Skin of body (tissue), 2 donors: ENCODE results near the genes ZNF527, ZFP30, KCNK6 and MAP4K1.

DNA sequence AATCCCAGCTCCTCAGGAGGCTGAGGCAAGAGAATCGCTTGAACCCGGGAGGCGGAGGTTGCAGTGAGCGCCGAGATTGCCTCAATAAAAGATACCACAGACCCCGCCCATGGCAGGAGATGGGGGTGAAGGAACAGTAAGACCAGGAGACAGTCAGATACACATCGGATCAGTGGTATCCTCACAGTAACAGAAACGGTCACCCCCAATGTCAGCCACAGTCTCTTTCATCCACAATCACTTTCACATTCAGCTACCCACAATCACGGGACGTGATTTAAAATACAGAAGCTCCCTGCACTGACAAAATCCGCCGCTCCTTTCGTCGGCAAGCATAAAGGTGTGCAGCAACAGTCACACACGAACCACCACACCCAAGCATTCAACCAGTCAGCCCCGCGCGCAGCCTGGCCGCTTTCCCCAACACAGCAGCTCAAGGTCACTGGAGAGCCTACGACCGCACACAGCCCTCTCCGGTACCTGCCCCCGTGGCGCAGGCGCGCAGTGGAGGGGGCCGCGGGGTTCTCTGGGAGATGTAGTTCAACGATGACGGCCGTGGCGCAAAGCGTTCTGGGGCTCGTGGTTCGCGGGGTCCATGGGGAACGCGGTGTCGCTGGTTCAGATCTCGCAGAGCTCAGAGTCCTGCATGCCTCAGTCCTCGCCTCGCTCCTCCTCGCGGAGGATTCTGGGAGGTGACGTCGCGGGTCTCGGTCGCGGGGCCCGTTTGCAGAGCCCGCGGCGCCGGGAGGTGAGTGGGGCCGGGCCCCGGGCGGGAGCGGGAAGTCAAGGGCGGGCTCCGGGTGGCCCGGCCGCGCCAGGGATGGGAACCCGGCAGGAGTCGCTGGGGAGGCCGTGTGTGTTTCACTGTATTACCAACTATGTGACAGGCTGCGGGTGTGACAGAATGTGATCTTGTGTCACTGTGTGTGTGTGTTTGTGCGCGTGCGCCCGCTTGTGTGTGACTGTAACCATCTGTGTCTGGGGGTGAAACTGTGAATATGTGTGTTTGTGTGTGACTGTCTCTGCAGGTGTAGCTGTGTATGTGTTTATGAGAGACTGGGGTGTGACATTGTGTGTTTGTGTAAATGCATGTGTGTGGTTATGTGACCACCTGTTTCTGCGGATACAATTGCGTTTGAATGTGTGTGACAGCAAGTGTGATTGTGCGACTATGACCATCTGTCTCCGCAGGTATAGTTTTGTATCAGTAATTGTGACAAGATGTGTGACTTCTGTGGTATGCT lies at the start of gene ZNF527:
ZNF527 (plus strand) TSS at position 621 of the 1,244 bp plus-strand sequence.
- RAMPAGE, long total RNA = no peak

DNA sequence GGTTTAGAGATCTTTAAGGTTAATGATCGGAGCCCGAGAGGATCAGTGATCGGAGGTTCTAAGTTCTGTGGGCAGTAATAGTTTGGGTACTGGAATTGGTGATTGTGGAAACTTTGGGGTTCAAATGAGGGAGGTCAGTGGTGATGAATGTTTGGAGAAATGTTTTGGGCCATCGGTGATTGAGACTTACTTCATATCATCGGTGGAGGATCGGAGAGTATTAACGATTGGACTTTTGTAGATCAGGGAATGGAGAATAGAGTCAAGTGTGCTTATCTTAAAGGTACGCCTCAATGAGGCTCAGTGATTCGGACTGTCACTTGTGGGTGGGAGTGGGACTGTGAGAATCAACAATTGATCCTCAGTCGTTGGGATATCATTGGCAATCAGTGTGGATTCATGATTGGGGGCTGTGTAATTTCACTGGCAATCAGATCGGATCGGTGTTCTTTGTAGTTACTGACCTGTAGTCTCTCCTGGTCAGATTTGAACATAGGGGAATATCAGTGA lies 678 bp downstream of the ZNF793 start:
- RAMPAGE, long total RNA = no peak

DNA sequence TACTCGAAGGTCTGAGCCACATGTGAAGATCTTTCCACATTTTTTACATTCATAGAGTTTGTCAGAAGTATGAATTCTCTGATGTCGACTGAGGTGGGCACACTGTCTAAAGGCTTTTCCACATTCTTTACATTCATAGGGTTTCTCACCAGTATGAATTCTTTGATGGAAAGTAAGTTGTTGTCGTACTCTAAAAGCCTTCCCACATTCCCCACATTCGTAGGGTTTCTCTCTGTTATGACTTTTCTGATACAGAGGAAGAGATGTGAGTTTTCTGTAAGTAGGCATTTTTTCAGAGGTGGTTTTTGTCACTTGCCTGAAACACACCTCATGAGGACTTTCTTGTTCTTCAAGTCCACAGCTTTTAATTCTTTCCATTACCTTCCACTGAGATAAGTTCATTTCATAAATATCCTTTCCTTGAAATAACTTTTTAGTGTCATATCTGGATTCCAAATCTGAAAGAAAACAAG lies 19.4 kb downstream of the ZFP30 start:
- RAMPAGE, long total RNA = no peak

GRCh38 chr19:37655317-37655960 lies at the start of gene ZFP30:
Gene ZFP30, minus strand, starts transcription at chr19:37655465.
- RAMPAGE, long total RNA = no peak

- RAMPAGE, long total RNA = no peak
These were observed 41.3 kb downstream of the WDR87 start for GRCh38 chr19:37865116-37865512.

GRCh38 chr19:37942086-37942437 lies 35.1 kb downstream of the SIPA1L3 start:
- RAMPAGE, long total RNA = no peak

DNA sequence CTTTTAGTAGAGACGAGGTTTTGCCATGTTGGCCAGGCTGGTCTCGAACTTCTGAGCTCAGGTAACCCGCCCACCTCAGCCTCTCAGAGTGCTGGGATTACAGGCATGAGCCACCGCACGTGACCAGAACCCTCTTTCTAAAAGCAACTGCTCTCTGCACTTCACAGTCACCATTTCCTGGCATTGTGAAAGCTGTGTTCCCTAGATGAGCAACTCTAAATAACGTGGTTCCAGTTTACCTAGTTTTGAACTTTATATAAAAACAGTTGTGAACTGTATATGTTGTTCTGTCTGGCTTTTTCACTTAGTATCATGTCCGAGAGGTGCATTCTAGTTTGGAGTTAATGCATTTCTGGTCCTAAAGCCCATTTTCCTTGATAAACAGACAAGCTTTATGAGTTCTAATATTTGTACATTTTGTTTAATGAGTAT lies 153.0 kb downstream of the SIPA1L3 start:
- RAMPAGE, long total RNA = no peak

- RAMPAGE, long total RNA = no peak
These were observed at the start of gene KCNK6 for GRCh38 chr19:38319250-38320398. Gene KCNK6, plus strand, starts transcription at chr19:38319845.

DNA sequence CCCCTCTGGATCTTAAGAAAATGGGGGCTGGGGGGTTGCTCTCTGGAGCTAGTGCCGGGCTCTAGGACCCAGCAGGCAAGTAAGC lies 126 bp upstream of the SPRED3 start:
- RAMPAGE, long total RNA = no peak

DNA sequence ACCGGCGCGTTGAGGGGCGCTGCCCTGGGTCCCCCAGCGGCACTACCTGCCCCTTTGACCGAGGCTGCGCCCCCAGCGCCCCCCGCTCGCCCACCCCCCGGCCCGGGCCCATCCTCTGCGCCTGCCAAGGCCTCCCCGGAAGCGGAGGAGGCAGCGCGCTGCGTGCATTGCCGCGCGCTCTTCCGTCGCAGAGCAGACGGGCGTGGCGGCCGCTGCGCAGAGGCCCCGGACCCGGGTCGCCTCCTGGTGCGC lies 7.1 kb downstream of the SPRED3 start:
- RAMPAGE, long total RNA = no peak

DNA sequence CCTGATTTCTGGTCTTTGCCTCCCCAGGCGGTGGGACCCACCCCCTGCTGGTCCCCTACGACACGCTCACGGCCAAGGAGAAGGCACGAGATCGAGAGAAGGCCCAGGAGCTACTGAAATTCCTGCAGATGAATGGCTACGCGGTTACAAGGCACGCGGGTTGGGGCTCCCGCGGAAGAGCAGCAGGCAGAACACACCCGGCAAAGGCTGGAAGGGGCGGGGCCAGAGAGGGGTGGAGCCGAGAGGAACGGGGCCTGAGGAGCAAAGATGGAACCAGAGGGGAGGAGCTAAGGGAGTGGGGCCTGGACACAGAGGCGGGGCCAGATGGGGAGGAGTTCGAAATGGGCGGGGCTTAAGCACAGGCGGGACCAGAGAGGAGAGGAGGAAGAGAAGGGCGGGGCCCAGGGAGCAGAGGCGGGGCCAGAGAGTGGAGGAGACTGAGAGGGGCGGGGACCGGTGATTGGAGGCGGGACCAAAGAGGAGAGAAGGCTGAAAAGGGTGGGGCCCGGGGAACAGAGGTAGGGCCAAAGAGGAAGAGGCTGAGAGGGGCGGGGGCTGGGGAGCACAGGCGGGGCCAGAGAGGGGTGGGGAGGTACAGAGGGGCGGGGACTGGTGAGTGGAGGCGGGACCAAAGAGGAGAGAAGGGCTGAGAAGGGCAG lies 73.4 kb downstream of the RYR1 start:
- RAMPAGE, long total RNA = no peak

GRCh38 chr19:38564799-38565954 lies 52.6 kb downstream of the MAP4K1 start:
- RAMPAGE, long total RNA = no peak

DNA sequence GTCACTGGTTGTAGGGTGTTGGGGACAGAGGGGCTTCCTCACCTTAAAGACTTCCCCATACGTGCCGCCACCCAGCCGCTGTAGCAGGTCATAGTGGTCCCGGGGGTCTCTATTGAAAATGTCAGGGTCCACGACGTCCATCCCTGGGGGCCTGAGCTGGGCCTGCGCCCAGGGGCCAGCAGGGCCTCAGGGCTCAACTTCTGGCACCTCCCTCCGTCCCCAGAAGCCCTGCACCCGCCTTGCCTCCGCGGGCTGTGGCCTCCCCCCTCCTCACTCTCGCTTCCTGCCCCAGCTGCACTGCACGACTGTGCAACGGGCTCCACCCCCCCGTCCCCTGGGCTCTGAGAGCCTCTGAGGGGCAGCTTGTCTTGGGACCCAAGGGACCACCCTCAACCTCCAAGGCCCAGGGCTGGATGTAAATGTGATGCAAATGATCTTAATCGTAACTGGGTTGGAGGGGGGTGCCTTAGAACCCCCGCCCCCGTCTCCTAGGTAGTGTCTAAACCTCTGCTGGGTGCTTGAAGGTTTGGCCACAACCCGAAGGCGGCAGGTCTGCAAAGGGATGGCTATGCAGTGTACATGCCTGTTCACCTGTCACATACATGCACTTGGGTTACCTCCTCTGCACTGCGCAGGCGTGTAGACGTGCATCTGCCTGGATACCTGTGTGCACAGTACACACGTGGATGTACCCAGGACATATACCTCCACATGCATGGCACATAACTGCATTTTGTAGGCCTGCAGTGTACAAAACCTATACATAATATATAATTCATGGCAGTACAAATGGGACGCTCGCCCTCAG lies at the start of gene MAP4K1:
MAP4K1 (minus strand) TSS at position 199 of the 808 bp plus-strand sequence.
- RAMPAGE, long total RNA = no peak

- RAMPAGE, long total RNA = no peak
These were observed 28.2 kb downstream of the ACTN4 start for GRCh38 chr19:38675692-38676047.

DNA sequence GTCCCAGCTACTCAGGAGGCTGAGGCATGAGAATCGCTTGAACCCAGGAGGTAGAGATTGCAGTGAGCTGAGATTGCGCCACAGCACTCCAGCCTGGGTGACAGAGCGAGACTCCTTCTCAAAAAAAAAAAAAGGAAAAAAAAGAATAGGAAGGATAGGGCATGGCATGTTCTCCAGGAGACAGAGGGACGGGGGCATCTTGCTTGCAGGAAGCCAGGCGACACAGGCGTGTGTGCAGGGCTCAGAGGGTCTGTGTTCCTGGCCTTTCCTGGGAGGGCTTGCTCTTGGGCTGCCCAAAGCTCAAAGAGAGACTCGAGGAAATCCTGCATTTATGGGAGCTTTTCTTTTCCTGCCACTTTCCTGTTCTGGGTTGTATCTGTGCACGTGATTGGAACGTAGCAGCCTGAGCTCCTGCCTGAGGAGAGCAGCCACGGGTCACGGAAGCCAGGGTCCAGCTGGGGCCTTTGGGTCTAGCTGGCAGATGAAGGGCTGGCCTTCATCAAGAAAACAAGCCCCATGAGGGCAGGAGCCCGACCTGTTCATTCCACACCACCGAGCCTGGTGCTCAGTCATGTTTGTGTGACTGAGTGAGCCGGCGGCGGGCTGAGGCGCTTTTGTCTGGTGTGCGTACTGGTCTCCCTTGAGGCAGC lies 44.5 kb downstream of the CAPN12 start:
- RAMPAGE, long total RNA = no peak

- RAMPAGE, long total RNA = no peak
These were observed 43.5 kb downstream of the CAPN12 start for GRCh38 chr19:38700799-38701239.

GRCh38 chr19:38703768-38704250 lies 40.5 kb downstream of the CAPN12 start:
- RAMPAGE, long total RNA = no peak

GRCh38 chr19:38729405-38730546 lies 14.5 kb downstream of the CAPN12 start:
- RAMPAGE, long total RNA = no peak

DNA sequence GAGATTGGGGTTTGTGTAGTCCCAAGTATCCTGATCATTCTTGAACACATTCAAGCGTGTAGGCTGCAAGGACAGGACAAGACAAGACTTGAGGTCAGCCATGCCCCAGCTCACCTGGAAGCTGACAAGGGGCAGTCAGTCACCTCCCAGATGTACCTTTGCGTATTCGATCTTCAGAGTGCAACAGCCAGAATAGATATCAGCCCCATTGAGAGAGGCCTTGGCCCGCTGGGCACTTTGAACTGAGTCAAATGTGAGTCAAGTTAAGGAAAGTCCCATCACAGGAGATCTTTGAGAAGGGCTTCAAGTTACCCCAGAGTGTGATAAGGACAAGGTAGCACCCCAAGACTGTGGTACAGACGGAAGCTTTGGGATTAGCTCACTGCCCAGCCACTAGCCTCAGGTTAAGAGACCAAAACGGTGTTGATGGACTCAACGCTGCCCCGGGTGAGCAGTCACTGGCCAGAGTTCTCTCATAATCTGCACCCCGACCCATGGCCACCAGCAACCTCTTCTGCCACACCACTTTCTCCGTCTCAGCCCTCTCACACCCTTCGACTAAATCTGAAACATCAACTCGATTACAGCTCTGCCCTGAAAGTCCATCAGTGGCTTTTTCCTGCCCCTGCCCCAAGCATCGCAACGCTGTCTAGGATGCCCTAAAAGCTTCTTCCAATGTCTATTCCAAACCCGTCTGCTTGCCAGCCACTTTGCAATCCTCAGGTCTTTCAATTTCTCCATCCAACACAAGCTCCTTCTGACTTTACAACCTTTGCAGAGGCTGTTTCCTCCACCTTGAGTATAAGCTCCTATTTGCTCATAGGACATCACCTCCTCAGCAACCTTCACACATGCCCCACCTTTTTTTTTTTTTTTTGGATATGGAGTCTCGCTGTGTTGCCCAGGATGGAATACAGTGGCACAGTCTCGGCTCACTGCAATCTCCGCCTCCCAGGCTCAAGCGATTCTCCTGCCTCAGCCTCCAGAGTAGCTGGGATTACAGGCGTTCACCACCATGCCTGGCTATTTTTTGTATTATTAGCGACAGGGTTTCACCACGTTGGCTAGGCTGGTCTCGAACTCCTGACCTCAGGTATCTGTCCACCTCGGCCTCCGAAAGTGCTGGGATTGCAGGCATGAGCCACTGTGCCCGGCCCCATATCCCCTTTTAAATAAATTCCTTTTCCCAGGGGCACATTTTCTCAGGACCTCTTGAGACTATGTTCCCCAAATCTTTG lies 5.5 kb downstream of the HNRNPL start:
- RAMPAGE, long total RNA = no peak

- RAMPAGE, long total RNA = no peak
These were observed 604 bp upstream of the HNRNPL start for GRCh38 chr19:38850440-38850739.